HL-60 (cell line): ENCODE measurements around the genes HID1, SLC16A5, SLC25A19 and GRB2.

- RRBS: no CpG with 5 or more reads among the region's 16 CpGs
Measured at GRCh38 chr17:74639444-74640300, 16.1 kb upstream of the CD300E start.

DNA sequence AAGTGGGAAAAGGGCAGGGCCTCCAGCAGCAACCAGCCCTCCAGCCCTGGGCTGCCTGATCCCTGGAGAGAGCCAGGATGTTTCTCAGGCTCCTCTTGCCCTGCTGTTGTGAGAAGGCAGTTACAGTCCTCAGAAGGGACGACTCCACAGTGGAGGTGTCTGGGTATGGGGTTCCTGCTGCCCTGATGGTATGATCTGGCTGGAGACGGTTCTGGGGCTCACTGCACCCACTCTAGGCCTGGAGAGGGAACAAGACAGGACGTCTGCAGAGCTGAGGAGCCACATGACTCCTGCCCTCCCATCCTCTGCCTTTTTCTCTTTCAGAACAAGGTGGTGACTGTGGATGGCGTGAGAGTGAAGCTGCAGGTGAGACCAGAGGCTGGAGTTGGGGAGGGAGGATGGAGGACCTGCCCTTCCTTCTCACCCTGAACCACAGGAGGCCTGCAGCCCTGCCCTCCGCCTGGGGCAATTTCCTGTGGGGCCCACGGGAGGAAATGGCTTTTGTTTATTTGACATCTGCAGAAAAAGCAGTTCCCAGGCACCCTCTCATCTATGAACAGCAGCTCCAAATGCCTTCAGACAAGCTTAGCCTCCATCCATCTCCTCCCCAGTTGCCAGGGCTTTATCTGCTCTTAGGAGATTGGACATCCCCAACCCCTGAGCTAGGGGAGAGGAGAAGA, 5.0 kb downstream of the RAB37 start:
- RRBS: no CpG with 5 or more reads among the region's 6 CpGs

- RRBS: 83% methylated on average over 3 of the region's 11 CpGs
Measured at GRCh38 chr17:74763829-74764551, 12.2 kb downstream of the NAT9 start.

DNA sequence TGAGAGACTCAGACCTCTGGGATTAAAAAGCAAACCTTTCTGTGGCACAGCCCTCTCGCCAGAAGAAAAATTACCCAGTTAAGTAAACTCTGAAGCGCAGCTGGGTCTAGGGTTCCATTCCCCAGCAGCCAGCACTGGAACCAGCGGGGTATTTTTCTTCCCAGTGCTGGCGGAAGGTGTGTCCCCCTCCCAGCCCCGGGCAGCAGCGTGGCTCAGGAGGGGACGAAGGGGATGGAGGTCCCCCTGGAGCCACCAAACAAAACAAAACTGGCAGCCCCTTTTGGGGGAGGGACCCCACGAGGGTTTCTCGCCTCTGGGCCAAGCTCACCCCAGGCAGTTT, 37.1 kb downstream of the GRIN2C start:
- RRBS: no CpG with 5 or more reads among the region's 9 CpGs

DNA sequence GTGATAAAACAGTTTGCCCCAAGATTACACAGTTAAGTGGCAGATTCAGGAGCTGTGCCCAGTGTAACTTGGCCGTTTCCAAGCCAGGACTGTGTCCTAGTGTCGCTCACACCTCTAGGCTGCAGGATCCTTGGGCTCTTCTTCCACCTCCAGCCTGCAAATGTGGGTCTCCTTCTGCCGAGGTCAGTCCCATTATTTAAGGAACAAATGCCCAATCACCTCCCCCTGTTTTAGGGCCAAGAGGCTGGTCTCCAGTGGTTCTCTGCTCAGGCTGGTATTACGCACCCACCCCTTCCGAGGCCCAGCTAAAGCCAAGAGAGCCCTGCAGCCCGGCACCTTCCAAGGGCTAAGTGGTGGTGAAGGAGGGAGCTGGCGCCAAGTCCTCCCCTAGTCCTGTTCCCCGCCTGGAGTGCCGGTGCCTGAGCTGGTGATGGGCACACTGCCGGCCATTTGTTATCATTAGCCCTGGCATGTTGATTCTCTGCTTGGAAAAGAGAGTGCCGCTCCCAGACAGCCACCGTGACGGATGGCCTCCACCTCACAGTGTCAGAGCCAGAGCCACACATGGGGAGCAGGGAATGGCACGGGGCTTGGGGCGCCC, 32.0 kb downstream of the GRIN2C start:
- RRBS: 96% methylated on average over 3 of the region's 15 CpGs

- RRBS: 4% methylated on average over 30 of the region's 60 CpGs
Measured at GRCh38 chr17:74972549-74973044, at the start of gene HID1. HID1 (minus strand) TSS chr17:74972759.

- RRBS: no CpG with 5 or more reads among the region's 7 CpGs
Measured at GRCh38 chr17:74991709-74992140, 4.3 kb downstream of the CDR2L start.

- RRBS: no CpG with 5 or more reads among the region's 56 CpGs
Measured at GRCh38 chr17:75045956-75046817, 582 bp downstream of the ATP5PD start.

- RRBS: 53% methylated on average over 17 of the region's 73 CpGs
Measured at GRCh38 chr17:75077296-75078266, 10.2 kb upstream of the SLC16A5 start.

- RRBS: 29% methylated on average over 26 of the region's 53 CpGs
Measured at GRCh38 chr17:75087239-75088045, at the start of gene SLC16A5. SLC16A5 (plus strand) TSS chr17:75087954.

DNA sequence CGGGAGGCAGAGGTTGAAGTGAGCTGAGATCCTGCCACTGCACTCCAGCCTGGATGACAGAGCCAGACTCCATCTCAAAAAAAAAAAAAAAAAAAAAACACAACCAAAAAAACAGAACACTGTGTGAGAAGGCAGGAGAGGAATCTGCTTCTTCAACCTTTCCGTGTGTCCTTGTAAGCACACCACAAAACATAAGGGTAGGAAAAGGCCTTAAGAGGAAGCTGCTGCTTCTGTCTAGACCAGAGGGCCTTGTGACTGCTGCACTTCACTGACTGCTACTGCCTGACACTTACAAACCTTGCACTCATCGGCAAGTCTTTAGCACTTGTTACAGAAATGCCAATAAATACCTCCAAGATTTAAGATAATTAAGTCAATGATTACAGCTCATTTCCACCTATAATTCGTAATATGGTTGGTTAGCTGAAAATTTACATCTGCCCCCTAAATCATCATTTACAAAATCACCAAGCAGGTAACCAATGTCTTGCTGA, 9.2 kb downstream of the JPT1 start:
- RRBS: no CpG with 5 or more reads among the region's 4 CpGs

GRCh38 chr17:75152542-75153139, 1.7 kb downstream of the JPT1 start:
- RRBS: no CpG with 5 or more reads among the region's 9 CpGs

DNA sequence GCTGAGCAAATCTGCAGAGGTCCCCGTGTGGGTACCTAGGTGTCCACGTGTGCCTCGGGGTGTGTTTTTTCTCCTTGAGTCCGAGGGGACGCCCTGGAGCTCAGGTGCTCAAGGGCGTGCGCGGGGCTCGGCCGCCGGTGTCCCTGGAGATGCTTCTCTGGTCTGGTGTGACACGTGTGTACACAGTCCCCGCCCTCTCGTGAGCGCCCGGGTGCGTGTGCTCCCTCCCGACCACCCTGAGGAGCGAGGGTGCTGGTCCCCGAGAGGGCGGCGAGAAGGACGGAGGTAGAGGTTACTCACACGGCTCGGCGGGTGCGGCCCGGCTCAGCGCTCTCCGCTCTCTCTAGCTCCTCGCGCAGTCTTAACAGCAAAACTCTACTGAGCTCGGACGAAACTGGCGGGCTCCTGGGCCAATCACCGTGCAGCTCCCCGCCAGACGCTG, at the start of gene SLC25A19:
SLC25A19 (minus strand) TSS at position 380 of the 442 bp plus-strand sequence.
- RRBS: 1% methylated on average over 12 of the region's 38 CpGs

- RRBS: 3% methylated on average over 36 of the region's 65 CpGs
Measured at GRCh38 chr17:75405387-75405947, at the start of gene GRB2. GRB2 (minus strand) TSS chr17:75405678.

GRCh38 chr17:75476236-75477036, 20.0 kb downstream of the TMEM94 start:
- RRBS: no CpG with 5 or more reads among the region's 12 CpGs

- RRBS: no CpG with 5 or more reads among the region's 11 CpGs
Measured at GRCh38 chr17:75485201-75485714, 28.8 kb downstream of the TMEM94 start.

DNA sequence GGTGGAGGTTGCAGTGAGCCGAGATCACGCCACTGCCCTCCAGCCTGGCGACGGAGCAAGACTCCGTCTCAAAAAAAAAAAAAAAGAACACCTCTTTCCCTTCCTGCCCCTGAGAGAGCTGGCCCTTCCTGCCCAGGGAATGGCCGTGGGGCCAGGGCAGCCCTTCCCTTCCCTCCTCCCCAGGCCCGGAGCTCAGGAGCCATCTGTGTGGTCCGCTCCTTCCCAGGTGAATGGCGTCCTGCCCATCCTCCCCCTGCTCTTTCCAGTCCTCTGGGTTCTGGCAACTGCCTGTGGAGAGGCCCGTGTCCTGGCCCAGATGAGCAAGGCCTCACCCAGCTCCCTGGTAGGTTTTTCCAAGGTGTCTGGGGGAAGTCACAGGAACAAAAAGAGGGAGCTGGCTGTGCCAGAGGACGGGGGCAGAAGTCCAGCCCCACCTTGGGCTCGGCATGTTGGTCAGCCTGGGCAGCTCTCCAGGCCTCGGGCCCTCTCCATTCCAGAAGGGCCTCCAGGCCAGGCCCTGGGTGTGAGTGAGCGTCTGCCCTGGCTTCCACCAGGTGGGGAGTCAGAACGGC, 25.2 kb downstream of the CASKIN2 start:
- RRBS: no CpG with 5 or more reads among the region's 15 CpGs

DNA sequence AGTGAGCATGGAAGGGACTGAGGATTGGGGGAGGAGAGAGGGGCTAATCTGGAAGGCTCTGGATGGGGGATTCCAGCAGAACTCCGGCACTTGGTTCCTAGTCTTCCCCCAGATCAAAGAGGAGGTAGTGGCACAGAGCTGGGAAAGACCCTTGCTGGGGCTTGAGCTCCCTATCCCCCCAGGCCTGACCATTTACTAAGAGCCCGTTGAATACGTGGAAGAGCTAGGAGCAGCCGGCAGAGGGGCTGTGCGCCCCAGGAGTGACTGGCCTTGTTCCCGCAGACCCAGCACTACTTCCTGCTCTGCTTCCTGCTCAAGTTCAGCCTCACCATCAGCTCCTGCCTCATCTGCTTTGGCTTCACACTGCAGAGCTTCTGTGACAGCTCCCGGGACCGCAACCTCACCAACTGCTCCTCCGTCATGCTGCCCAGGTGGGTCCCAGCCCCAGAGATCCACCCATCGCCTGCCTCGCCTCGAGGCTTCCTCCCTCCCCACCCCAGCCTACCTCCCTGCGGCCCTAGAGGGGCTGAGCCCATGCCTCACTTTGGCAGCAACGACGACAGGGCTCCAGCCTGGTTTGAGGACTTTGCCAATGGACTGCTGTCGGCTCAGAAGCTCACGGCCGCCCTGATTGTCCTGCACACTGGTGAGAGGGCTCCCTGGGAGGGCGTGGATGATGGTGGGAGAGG, 17.3 kb downstream of the CASKIN2 start:
- RRBS: no CpG with 5 or more reads among the region's 19 CpGs

- RRBS: no CpG with 5 or more reads among the region's 23 CpGs
Measured at GRCh38 chr17:75498582-75499441, 16.5 kb downstream of the CASKIN2 start.

GRCh38 chr17:75521620-75522682, 3.5 kb upstream of the LLGL2 start:
- RRBS: 92% methylated on average over 8 of the region's 39 CpGs